ENCODE measurements around the genes MBOAT1 and SOX4.

- PRO-cap, result no peak
Observed at GRCh38 chr6:18053510-18053848, 66.0 kb upstream of the KIF13A start.

DNA sequence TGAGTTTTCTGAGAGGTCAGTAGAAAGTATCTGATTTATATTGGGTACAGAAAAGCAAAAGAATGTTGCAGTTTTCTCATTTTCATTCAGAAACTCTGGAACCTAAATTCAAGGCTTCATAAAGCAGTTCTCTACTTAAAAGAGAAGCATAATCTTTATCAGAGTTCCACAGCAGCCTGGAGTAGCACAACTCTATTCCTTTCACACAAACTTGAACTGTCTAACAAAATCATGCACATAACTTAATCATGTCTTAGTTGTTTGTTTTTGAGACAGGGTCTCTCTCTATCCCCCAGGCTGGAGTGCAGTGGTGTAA lies 1.2 kb downstream of the TPMT start:
- PRO-cap, result no peak

DNA sequence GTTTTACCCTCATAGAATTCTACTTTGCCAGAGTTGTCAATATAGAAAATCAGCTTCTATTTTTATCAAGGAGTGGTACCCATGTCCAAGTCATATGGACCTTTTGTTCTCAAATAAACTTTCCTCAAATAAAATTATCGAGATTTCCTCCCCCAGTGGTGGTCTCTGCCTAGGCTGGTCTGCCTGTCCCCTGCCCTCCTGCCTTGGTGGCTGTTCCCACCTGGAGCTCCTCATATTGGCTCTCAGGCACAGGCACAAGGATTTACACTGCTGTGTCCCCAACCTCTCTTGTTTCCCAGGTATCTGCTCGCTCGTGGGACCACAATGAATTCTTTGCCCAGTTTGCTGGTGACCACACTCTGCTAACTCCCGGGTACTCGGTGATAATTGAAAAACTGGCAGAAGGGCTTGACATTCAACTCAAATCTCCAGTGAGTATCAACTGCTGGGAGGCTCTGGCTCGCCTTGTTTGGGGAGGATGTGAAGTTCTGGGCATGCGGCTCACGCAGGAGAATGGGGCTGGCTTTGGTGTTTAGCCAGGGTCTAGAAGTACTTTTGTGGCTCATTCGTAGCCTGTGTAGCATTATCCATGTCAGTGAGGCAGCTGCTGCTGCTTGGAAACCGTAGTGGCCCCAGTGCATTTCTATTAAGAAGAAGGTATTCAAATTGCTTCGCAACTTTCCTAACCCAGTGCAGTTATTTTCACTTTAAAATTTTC lies 52.0 kb downstream of the KDM1B start:
- PRO-cap, result no peak

GRCh38 chr6:18249350-18249549 lies 15.1 kb downstream of the DEK start:
- PRO-cap, result no peak

- PRO-cap, result no peak
Observed at GRCh38 chr6:18360229-18360563, 27.0 kb upstream of the RNF144B start.

DNA sequence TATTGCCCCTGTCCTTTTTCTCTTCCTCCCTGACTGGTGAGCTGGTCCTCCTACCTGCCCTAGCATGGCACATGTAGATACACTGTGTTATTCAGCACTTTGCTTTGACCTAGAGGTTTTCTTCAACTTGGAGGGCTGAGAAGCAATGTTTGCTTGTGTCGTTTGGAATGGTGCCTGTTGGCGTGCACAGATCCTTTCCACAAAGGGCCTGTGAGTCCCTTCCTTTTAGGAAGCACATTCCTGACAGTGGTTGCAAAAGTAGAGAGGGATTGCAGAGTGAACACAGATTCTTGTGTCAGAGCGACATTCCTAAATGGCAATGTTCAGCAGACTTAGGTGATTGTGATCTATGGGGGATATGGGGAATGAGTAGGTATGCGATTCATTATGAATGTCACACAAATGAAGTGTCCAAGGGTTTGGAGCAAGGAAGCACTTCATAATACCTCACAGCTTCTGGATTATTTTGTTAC lies 850 bp upstream of the RNF144B start:
- PRO-cap, result no peak

- PRO-cap, result no peak
Observed at GRCh38 chr6:18503490-18504438, 116.6 kb downstream of the RNF144B start.

- PRO-cap, result no peak
Observed at GRCh38 chr6:20202586-20203011, 9.7 kb downstream of the MBOAT1 start.

- PRO-cap, result no peak
Observed at GRCh38 chr6:20211969-20212827, at the start of gene MBOAT1. Gene MBOAT1, minus strand, starts transcription at chr6:20212469.

DNA sequence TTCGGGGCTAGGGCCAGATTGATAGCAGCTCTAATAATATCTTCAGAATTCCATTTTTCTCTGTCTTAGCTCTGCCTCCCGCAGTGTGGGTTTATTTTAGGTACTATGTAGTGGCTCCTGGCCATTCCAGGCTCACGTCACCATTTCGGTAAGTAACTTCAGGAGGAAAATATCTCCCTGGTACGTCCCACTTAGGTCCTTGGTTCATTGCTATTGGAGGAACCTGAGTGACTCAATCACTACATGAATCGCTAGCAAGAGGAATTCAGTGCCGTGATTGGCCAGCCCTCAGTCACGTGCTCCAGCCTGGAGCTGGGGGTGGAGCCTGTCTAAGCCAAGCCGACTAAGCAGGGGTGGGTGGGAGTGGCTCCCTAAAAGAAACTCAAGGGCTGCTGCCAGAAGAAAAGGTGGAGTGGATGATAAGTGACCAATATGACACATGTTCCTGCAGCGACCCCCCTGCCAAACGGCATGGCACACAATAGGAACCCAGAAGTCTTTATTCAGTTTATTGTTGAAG lies 67.3 kb upstream of the E2F3 start:
- PRO-cap, result no peak

GRCh38 chr6:20402692-20403228 lies 1.1 kb downstream of the E2F3 start:
- PRO-cap, result no peak

DNA sequence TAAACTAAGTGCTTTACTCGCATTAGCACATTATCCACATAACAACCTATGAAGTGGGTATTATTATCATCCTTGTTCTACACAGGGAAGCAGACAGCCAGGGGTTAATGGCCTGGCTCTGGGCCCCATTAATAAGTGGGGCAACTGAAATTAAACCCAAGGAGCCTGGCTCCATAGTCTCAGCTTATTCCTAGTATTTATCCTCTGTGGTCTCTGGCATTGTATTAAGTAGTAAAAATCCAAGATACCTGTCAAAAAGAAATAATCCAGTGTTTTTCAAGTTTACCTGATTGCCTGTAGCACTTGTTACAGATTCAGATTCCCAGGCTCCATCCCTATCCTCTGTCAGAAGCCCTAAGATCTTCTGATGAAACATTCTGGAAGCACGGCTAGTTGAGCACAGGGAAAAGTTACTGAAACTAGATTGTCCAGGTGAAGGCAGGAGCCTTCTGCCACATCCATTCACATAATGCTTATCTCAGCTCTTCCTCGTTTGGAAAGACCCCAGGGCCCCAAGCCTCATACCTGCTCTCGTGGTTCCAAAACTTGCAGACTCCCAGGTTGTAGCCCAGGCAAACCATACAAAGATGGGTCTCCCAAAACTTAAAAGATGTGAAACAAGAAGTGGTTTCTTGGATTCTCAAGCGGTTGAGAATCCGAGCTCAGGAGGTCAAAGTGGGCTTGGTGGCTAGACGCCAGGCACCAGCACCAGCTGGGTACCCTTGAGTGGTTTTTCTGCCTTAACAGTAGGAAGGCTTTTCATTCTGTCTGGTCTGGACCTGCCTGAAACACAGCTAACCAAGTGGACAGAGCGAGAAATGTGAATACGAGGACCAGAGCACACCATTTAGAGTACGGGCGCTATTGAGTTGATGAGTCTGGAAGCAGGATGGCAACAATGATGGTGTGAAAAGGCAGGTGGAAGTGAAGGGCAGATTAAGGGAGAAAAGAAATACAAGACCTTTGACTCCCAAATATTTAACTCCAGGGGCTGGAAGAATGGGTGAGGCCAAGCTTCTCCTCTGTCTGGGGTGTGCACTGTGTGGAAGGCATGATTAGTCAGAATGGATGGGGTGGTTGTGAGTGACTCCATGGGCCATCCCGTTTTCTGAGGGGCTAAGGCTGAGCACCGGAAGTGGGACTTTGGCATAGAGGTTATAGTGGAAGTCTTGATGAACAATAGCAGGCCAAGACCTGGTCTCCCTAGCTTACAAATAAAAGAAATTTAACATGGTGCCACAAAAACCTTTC lies 11.7 kb downstream of the E2F3 start:
- PRO-cap, result no peak

DNA sequence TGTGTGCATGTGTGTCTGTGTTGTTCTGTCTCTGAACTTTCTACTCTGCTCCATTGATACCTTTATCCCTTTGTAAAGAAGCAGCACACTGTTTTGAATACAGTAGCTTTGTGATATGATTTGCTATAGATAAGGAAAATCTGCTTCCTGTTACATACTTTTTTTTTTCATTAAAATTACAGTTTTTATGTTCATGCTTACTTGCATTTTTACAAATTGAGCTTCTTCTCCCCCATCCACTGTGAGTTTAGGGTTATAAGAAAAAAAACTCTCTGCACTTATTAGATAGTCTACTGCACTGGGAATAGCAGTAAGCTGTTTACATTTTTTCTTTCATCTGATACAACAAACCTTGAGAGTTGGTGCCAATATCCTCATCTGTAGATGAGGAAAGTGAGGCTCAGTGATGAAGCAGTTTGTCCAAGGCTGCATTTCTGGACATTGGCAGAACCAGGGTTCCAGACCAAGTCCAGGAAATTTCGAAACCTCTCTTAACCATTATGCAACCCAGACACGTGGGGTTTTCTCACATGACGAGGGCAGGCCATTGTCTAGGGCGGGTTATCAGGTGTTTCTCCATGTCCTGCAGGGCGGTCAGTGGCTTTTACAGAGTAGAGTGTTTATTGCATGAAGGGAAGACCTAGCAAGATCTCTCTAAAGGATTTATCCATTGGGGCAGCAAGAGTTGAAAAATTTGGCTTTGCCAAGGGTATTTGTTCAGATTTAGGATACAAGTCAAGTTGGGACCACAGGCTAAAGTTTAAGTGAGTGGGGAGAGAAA lies 22.9 kb downstream of the E2F3 start:
- PRO-cap, result no peak

GRCh38 chr6:20429059-20430231 lies 27.8 kb downstream of the E2F3 start:
- PRO-cap, result no peak

DNA sequence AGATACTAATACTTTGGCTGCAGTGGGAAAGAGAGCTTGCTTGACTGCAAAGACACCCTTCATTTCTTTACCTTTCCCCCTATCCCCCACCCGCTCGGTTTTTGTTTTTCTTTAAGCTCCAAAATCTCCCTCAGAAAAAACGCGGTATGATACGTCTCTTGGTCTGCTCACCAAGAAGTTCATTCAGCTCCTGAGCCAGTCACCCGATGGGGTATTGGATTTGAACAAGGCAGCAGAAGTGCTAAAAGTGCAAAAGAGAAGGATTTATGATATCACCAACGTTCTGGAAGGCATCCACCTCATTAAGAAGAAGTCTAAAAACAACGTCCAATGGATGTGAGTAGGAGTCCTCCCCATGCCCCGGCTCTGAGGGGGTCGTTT lies 53.2 kb upstream of the CDKAL1 start:
- PRO-cap, result no peak

GRCh38 chr6:20879373-20879854 lies 345.2 kb downstream of the CDKAL1 start:
- PRO-cap, result no peak

DNA sequence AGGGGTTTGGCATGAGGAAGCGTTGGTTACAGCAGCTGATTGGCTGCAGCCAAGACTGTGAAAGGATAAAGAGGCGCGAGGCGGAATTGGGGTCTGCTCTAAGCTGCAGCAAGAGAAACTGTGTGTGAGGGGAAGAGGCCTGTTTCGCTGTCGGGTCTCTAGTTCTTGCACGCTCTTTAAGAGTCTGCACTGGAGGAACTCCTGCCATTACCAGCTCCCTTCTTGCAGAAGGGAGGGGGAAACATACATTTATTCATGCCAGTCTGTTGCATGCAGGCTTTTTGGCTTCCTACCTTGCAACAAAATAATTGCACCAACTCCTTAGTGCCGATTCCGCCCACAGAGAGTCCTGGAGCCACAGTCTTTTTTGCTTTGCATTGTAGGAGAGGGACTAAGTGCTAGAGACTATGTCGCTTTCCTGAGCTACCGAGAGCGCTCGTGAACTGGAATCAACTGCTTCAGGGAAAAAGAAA lies at the start of gene SOX4:
TSS of gene SOX4 (plus strand) at position 96 of the 473 bp plus-strand sequence.
- PRO-cap, result no peak

- PRO-cap, result no peak
Observed at GRCh38 chr6:21608659-21609190, 15.2 kb downstream of the SOX4 start.

DNA sequence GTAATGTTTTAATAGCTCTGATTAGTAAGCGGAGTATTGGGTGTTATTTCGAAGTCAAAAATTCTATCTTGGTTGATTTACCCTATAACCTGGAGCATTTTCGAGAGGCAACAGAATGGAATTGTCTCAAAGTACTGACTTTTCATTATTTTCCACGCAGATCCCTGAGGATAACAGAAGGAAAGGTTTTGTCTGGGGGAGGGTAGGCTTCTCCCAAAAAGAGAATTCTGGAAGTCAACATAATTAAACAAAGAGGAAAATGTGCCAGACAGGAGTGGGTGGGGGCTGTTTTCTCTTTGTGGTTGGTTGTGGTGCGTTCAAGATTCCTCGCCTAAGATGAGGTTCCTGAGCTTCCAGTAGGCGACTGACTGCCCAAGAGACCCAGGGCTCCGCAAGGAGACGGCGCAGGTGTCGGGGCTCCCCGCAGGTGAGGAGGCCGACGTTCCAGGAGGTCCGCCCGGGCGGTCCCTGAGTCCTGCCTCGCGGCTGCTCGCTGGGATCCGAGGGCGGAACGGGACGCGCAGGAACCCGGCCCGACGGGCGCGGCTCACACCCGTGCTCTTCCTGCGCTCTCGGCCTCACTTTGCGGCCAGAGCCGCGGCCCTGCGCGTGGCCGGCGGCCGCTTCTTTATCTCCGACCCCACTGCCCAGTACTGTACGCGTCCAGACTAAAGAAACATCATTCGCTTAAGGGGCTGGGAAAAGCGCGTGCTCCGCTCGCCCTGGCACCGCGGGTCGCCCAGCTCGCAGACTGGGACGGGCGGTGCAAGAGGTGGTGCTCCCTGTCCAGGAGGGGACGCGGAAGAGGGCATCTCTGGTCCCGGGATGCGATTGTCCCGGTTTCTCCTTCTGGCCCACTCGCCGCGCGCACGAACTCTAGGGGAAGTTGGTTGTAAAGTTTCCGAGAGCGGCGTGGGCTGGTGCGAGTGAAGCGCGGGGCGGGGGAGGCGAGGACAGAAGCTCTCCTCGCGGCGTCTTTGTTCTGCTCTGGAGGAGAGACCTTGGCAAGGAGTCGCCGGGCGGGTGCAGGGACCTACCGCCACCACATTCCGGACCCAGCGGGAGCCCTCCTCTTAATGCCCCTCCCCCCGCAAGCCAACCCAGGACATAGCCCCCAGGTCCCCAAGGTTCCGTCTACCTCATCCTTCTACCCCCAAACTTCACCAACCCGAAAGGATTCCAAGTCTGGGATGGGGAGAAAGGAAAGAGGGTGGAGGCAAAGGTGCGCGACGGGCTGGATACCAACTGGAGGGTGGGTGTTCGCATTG lies 70.8 kb downstream of the SOX4 start:
- PRO-cap, result no peak

DNA sequence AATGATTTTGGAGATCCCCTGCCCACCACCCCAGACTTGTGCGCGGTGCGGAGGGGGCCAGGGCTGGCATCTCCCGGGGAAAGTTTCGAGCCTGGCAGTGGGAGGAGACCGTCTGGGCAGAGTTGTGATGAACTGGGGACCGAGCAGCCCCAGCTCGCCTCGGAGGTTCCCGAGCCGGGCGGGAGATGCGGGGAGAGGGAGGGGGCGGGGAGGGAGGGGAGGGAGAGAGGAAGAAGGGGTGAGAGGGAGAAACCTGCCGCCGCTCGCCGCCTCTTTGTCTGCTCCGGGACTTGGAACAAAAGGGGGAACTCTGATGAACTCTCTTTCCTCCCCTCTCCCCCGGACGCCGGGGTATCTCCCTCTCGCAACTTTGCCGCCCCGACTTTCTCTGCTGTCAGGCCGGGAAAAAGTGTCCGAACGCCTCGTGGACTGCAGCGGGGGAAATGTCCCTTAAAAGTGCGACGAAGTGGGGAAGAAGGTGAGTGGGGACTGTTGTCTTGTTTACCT lies 72.7 kb downstream of the SOX4 start:
- PRO-cap, result no peak

Data from peritoneum (tissue), 1 donor.